HTERT-HM (cell line): ENCODE measurements around the gene MAP3K13.

DNA sequence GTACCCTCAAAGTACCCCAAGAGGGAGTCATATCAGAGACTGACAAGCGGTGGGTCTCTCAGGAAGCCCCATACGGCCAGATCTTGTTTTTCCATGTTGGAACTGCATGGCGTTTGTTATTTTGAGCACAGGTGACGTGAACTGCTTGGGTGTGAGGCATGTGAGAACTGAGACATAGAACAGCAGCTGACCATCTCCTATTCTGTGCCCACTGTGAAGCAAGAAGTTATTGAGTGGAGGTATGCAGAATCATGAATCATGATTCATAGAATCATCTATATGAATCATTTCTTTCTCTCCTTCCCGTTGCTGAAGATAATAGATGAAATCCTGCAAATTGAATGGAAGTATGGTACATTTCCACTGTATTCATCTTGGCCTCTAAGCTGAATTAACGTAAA lies 4.7 kb downstream of the VPS8 start:
- RRBS, result no CpG with 5 or more reads among the region's 6 CpGs

- RRBS, result no CpG with 5 or more reads among the region's 2 CpGs
These were observed 28.3 kb downstream of the EHHADH start for GRCh38 chr3:185225200-185226211.

GRCh38 chr3:185253014-185253503 lies 790 bp downstream of the EHHADH start:
- RRBS, result no CpG with 5 or more reads among the region's 4 CpGs

DNA sequence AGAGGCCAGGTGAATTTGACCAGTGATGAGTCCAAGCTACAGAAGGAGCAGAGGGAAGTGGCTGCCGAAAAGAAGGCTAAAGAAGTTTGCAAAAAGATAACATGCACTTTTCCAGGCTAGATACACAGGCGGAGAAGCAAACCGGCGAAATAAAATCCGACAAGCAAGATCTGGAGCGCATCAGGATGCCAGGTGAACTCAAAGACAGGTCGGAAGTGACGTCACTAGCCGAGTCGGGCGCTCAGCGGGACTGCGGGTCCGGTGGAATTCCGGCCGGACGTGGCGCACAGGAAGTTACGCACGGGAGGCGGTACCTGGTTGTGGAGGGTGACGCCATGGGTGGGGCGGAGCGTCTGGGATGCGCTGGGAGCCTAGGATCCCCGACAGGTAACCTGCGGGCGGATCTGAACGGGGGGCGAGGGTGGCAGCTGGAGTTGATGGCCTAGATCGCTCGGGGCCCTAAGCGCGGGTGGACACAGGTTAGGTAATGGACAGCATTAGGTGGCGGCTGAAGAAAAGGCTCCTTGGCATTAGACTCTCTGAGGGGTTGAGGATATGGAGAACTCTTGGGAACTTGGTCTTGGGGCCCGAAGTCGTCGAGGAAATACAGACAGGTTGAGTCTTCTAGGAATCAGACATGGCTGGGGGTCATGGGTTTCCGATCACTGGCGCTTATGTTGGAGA lies 28.9 kb upstream of the EHHADH start:
- RRBS, result 1% methylated on average over 10 of the region's 40 CpGs

GRCh38 chr3:185337243-185337651 lies 25.7 kb upstream of the MAP3K13 start:
- RRBS, result no CpG with 5 or more reads among the region's 4 CpGs

- RRBS, result no CpG with 5 or more reads among the region's 25 CpGs
These were observed at the start of gene MAP3K13 for GRCh38 chr3:185362746-185363947. Gene MAP3K13, plus strand, starts transcription at chr3:185363136.

GRCh38 chr3:185364141-185364695 lies 1.3 kb downstream of the MAP3K13 start:
- RRBS, result no CpG with 5 or more reads among the region's 4 CpGs

DNA sequence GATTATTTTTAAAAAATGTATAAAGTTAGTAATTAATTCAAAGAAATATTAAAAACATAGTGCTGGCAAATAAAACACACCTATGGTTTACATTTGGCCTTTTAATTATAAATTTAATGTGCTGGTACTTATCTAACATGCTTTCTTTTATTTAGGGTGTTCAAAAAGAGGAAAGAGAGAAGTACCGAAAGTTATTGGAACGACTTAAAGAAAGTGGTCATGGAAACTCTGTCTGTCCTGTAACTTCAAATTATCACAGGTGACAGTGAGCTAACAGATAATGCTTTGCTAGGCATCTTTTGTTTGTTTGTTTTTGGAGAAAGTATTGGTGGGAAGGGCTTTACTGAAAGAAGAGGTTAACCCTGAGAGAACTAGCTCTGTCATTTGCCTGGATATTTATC lies 23.0 kb downstream of the SENP2 start:
- RRBS, result no CpG with 5 or more reads among the region's 2 CpGs

- RRBS, result no CpG with 5 or more reads among the region's 13 CpGs
These were observed 48.2 kb downstream of the SENP2 start for GRCh38 chr3:185634149-185634880.

DNA sequence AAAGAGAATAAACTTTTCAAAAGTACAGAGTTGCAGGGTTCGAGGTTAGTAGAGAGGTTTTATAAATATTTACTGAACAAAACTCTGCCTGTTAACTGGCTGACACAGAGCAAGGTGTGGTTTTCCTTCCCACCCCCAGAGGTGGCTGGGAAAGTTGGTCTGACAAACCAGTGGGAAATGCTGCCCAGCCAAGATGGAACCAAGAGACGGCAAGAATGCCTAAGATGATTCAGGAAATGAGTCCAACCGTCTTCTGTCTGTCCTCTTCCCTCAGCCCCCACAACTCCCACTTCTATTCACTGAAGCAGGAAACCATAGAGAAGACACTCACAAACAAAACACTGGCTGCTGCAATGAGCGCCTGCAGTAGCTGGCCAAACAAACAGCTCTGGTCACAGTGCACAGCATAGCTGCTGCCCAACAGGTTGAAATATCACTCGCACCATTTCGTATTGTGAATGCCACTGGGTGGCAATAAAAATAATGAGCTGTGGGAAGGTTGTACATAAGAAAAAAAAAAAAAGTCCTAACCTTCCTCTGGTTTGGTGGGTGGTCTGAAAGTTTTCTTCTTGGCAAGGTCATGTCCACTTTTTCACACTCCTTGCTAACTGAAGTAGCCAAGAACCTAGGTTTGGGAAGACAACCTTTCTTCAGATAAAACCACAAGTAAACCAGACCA lies 79.3 kb downstream of the IGF2BP2 start:
- RRBS, result no CpG with 5 or more reads among the region's 6 CpGs

DNA sequence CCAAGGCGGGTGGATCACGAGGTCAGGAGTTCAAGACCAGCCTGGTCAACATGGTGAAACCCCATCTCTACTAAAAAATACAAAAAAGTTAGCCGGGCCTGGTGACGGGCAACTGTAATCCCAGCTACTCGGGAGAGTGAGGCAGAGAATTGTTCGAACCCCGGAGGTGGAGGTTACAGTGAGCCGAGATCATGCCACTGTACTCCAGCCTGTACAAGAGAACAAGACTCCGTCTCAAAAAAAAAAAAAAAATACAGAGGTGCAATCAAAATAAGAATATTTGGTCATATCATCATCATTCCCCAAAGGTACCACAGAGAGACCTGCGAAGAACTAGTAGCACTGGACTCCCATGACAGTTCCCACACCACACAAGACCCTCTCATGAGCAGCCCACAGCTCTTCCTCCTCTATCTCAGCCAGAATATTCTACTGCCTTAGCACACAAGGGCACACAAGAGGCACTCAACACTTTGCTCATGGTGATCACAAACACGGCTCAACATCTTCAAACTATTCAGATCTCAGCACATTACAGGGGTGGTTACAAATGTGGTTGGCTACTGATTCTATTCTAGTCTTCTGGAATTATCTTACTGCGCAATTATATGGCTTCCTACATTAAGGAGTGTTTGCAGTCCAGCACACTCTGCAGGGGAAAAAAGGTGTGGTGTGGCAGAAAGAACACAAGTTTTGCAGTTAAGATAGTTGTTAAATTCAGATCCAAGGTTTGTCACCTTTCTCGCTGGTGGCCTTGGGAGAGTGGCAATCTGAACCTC lies 32.1 kb downstream of the IGF2BP2 start:
- RRBS, result no CpG with 5 or more reads among the region's 13 CpGs

GRCh38 chr3:185932027-185932813 lies 5.6 kb downstream of the TRA2B start:
- RRBS, result no CpG with 5 or more reads among the region's 6 CpGs

DNA sequence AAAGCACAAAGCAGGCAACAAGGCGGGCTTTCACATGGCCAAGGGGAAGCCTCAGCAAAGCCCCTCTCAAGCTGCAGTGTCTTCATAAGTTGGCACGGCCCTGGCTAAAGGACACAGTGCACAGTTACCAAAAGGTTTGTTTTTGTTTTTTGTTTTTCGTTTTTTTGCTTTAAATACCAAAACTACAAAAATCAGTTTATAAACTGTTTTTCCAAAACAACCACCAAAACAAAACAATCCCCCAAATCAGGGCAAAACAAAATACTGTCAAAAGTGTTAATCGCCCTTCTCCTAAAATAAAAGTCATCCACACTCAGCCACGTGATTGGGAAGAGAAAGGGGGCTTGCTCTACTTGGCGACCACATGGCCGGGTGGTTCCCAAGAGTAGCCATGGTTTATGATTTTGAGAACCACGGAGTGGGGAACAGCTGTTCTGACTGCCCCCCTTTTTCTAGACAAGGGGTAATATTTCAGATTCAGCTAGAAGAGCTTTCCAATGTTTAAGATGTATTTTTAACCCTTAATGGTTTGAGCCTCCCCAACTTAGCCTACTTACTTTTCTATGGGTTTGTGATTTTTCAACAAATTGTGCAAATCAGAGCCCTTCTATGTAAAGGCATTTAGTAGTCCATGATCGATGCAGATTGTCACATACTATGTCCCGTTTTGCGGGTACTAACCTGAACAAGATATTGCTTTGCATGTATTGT lies 61.1 kb downstream of the ETV5 start:
- RRBS, result no CpG with 5 or more reads among the region's 11 CpGs

- RRBS, result no CpG with 5 or more reads among the region's 17 CpGs
These were observed 10.9 kb downstream of the ETV5 start for GRCh38 chr3:186097746-186098660.

GRCh38 chr3:186098801-186099745 lies 9.8 kb downstream of the ETV5 start:
- RRBS, result 60% methylated on average over 1 of the region's 10 CpGs

DNA sequence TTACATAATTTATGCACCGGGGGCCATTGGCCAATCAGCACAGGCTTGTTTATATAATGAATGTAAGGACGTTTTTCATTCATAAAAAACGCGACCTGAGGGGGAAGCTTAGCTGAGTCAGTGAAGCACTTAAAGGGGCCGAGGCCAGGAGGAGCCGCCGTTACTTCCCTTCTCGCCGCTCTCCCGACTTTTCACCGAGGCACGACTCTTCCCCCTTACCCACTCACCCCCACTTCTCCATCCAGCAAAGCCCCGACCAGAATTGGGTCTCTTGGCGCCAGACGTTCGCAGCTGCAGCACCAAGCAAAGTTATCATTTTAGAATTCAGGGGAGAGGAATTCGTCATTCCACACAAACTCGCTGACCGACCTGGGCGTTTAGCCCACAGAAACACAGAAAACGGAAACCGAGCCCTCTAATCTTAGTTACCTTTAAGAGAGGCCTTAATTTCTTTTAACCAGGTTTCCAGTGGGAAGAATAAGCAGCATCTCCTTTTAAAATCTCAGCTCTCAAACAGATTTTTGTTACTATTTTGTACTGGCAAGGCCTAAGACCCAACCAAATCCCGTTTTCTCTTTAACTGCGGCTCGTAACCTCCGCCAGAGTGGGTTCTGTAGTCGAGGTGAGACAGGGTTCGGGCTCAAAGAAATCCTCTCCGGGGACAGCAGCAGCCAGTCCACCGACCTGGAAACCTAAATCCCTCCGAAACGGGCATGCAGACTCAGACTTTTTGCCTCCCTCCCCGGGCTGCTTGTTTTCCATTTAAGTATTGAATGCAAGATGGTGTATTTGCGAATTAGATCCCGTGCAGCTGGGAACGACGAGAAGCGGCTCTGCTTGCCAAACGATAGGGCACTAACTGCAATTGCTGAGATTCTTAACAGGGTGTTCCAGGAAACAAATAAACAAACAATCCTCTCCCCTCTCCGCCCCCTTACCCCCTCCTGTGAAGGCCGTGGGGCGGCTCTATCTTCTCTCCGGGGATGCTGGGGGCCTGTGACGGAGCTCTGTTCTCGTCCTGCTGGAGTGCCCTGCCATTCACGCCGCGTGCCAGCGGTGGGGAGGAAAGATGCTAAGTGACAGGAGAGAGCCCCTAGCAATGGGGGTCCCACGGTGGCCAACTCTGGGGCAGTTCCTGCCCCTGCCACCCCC lies 818 bp upstream of the ETV5 start:
- RRBS, result 2% methylated on average over 4 of the region's 50 CpGs

DNA sequence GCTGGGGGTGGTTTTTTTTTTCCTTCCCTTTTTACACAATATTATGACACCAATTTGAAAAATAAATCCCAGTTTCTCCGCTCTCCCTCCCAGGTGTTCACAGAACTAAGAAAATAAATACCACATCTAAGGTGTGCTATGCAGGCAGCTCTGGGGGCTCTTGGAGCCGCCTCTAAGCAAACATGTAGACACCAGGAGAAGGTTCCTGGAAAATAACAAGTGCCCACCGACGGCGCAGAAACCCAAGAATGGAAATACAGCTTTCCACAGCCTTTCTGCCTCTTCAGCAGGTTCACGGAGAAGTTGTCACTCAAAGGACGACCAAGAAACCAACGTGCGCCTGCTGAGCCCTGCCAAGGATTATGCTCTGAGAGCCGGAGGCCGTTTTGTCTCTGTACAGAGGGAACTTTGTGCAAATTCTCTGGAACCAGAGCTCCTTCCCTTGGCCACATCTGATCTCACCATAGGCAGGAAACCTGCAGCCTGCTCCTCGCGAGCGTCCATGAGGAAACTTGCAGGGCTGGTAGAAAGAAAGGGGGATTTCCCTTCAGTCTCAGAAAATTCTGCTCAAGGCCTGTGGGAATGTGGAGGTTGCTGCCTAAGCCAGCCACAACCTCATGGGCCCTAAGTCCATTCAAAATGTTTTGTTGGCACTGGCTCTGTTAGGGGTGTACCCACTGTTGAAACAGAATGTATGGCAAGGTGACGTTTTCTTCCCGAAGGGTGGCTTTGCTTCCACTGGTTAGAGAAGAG lies 40.5 kb upstream of the ETV5 start:
- RRBS, result no CpG with 5 or more reads among the region's 16 CpGs

GRCh38 chr3:186281067-186281542 lies 80.9 kb downstream of the DGKG start:
- RRBS, result no CpG with 5 or more reads among the region's 3 CpGs

- RRBS, result no CpG with 5 or more reads among the region's 14 CpGs
These were observed 44.7 kb upstream of the DGKG start for GRCh38 chr3:186406539-186407307.